RPMI7951 (cell line): ENCODE results near the genes HLA-F, TRIM40, PRR3 and DHX16.

- RAMPAGE, long total RNA, result start-site peak on the plus strand at chr6:29723386-29723458, 37 and 12 reads in 2 replicates
Measured at GRCh38 chr6:29722980-29723586, at the start of gene HLA-F. HLA-F (plus strand) TSS chr6:29723434.

DNA sequence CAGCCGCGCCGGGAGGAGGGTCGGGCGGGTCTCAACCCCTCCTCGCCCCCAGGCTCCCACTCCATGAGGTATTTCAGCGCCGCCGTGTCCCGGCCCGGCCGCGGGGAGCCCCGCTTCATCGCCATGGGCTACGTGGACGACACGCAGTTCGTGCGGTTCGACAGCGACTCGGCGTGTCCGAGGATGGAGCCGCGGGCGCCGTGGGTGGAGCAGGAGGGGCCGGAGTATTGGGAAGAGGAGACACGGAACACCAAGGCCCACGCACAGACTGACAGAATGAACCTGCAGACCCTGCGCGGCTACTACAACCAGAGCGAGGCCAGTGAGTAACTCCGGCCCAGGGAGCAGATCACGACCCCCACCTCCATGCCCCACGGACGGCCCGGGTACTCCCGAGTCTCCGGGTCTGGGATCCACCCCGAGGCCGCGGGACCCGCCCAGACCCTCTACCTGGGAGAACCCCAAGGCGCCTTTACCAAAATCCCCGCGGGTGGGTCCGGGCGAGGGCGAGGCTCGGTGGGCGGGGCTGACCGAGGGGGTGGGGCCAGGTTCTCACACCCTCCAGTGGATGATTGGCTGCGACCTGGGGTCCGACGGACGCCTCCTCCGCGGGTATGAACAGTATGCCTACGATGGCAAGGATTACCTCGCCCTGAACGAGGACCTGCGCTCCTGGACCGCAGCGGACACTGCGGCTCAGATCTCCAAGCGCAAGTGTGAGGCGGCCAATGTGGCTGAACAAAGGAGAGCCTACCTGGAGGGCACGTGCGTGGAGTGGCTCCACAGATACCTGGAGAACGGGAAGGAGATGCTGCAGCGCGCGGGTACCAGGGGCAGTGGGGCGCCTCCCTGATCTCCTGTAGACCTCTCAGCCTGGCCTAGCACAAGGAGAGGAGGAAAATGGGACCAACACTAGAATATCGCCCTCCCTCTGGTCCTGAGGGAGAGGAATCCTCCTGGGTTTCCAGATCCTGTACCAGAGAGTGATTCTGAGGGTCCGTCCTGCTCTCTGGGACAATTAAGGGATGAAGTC is 686 bp downstream of the HLA-G start:
- RAMPAGE, long total RNA, result no peak

DNA sequence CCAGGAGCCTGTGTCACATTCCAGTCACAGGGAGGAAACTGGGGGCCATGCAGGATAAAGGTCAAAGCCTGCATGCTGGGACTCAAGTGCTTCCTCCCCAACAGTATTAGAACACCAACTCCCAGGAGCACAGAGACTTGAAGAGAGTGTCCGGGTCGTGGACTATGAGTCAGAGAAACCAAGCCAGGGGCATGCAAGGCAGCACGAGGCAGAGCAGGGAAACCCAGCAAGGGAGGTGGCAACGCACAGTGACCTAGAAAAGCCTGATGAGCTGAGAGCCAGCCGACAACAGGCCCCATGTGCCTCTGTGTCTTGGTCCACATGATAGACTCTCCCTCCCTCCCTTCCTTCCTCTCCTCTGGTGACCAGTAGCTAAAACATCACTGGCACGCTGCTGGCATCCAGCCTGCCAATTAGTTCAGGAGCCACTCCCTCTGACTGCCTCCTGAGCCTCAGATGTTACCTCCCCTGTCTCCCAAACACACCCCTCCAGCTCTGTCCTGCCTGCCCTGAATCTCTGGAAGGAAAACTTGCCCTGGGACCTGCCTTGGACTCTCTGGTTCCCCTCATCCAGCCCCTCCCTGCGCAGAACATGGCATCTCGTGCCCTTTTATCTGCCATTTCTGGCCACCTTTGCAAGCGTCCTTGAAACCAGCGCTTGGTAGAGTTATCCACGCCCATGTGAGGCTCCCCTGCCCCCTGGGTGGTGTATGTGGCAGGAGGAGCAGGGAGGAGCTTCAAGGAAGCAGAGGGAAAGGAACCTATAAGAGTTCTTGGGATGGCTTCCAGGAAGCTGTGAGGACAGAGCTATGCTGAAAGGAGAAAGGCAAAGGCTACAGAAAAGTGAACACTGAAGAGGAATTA is 16.2 kb upstream of the RNF39 start:
- RAMPAGE, long total RNA, result no peak

GRCh38 chr6:30135673-30136353 is at the start of gene TRIM40:
TRIM40 (plus strand) TSS chr6:30136140.
- RAMPAGE, long total RNA, result no peak

- RAMPAGE, long total RNA, result no peak
Measured at GRCh38 chr6:30160763-30161146, 256 bp downstream of the TRIM10 start.

- RAMPAGE, long total RNA, result no peak
Measured at GRCh38 chr6:30185546-30186775, 22.6 kb downstream of the TRIM15 start.

- RAMPAGE, long total RNA, result no peak
Measured at GRCh38 chr6:30322225-30323120, 4.3 kb upstream of the TRIM39 start.

GRCh38 chr6:30491939-30493052 is 3.0 kb downstream of the HLA-E start:
- RAMPAGE, long total RNA, result no peak

DNA sequence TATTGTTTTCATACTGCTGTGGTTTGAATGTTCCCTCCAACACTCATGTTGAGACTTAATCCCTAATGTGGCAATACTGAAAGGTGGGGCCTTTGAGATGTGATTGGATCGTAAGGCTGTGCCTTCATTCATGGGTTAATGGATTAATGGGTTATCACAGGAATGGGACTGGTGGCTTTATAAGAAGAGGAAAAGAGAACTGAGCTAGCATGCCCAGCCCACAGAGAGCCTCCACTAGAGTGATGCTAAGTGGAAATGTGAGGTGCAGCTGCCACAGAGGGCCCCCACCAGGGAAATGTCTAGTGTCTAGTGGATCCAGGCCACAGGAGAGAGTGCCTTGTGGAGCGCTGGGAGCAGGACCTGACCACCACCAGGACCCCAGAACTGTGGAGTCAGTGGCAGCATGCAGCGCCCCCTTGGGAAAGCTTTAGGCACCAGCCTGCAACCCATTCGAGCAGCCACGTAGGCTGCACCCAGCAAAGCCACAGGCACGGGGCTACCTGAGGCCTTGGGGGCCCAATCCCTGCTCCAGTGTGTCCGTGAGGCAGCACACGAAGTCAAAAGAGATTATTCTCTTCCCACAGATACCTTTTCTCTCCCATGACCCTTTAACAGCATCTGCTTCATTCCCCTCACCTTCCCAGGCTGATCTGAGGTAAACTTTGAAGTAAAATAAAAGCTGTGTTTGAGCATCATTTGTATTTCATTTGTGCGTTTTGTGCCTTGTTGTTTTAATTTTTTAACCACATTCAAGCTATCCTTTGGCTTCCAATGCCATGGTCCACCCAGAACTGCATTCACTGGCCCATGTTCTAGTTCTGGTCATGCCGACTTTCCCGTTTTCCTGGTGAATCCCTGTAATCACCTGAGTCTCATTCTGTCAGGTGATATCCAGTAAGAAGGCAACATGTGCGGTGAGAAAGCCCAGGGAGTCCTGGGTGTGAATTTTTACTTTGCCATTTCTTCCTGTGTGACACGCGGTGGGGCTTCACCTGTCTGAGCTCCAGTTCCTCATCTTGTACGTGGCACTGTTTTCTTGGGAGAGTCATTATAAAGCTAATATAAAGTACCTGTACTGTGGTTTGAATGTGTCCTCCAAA is 4.5 kb downstream of the HLA-E start:
- RAMPAGE, long total RNA, result no peak

DNA sequence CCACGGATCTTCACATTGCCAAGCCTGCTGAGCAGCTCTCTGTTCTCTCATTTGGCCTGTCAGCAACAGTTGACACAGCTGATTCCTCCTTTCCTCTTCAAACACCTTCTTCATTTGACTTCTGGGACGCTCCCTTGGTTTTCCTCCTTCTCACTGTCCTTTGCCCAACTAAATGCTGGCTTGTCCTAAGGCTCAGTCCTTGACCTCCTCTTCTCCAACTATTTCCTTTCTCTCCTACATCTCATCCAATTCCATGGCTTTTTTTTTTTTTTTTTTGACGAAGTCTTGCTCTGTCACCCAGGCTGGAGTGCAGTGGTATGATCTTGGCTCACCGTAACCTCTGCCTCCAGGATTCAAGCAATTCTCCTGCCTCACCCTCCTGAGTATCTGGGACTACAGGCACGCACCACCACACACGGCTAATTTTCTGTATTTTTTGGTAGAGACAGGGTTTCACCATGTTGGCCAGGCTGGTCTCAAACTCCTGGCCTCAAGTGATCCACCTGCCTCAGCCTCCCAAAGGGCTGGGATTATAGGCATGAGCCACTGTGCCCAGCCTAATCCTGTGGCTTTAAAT is 6.6 kb downstream of the GNL1 start:
- RAMPAGE, long total RNA, result no peak

GRCh38 chr6:30557164-30558163 is at the start of gene PRR3:
PRR3 (plus strand) TSS chr6:30557295.
- RAMPAGE, long total RNA, result no peak

DNA sequence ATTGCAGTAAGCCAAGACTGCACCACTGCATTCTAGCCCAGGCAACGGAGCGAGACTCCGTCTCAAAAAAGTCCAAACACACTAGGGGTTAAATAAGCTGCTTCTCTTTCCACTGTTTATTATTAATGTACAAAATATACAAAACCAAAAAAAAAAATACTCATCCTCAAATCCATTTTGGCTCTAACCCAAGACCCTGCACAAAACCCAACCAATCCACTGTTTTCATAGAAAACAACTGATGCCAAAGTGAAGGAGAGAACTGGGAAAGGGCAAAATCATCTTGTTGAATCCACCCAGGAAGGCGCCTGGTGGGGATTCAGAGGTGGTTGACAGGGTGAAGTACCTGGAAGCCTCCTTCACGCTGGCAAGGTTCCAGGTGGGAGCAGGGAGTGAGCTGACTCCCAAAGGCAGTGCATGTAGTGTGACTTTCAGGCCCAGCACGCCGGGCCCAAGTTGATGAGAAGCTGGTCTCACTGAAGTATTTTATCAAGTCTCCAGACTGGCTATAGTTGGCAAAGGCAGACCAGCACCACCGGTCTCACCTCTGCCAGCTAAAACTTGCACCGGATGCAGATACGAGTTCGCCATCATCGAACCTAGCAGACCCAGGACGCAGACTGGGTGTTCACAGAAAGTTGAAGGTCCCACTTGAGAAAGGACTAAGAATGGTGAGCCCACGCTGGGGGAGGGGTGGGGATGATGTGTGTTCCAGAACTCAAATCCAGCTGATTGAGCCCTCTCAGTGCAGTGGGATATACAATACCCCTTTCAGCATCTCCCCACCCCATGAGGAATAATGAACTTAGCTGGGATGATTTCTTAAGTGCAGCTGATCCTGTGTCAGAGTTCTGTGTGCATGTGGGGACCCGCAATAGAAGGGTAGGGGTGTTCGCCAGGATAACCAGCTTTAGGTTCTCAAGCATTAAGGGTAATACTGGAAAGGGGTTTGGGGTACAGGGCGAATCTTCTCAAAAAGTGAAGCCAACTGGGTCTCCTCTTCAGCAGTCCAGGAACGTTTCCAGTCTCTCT is 16.4 kb downstream of the PPP1R10 start:
- RAMPAGE, long total RNA, result no peak

DNA sequence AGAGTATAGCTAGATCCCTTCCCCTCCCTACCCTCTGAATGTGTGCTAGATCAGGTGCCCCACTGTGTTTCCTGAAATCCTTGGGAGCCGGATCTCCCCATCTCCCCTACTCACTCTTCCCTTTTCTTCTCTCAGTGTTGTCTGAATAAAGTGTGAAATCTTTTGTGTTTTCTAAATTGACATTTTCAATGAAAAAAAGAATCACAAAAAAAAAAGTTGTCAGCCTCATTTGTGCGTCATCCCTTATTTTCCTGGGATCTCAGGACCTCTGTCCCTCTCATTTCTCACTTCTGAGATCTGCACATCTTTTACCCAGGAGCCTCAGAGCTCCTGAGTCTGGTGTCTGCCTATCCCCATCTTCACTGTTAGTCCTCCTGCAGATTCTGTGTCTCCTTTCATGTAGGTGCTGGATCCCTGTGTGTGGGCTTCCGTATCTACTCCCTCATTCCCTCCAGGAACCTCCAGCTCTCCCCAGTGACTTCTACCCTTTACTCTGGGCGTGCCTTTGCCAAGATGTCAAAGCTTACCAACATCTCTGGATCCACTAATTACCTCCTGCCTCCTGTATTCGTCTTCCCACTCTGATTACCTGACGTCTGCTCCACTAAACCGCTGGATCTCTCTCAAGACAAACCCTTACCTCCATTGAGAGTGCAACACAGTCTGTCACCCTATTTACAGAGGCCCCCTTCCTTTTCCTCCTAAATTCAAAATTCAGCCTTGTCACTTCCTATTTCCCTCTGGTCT is 2.3 kb upstream of the C6orf136 start:
- RAMPAGE, long total RNA, result no peak

DNA sequence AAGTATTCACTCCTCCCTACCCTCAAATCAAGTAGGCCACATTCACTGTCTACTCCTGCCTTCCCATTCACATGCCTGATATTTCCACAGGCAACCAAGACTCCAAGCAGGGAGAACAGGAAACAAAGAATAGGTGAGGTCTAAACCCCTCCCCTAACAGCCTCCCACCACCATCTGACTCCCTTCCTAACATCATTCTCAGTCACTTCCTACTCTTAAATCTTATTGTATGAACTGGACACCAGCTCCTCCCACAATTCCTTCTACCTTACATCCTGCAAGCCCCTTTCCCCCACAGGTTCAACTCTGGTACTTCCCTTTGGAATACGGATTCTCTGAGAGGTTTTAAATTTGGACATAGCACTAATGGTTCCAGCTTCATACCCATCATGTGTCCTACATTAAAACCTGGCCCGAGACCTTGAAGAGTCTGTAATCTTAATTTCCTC is 932 bp upstream of the C6orf136 start:
- RAMPAGE, long total RNA, result no peak

GRCh38 chr6:30670771-30671395 is 1.9 kb downstream of the DHX16 start:
- RAMPAGE, long total RNA, result no peak

DNA sequence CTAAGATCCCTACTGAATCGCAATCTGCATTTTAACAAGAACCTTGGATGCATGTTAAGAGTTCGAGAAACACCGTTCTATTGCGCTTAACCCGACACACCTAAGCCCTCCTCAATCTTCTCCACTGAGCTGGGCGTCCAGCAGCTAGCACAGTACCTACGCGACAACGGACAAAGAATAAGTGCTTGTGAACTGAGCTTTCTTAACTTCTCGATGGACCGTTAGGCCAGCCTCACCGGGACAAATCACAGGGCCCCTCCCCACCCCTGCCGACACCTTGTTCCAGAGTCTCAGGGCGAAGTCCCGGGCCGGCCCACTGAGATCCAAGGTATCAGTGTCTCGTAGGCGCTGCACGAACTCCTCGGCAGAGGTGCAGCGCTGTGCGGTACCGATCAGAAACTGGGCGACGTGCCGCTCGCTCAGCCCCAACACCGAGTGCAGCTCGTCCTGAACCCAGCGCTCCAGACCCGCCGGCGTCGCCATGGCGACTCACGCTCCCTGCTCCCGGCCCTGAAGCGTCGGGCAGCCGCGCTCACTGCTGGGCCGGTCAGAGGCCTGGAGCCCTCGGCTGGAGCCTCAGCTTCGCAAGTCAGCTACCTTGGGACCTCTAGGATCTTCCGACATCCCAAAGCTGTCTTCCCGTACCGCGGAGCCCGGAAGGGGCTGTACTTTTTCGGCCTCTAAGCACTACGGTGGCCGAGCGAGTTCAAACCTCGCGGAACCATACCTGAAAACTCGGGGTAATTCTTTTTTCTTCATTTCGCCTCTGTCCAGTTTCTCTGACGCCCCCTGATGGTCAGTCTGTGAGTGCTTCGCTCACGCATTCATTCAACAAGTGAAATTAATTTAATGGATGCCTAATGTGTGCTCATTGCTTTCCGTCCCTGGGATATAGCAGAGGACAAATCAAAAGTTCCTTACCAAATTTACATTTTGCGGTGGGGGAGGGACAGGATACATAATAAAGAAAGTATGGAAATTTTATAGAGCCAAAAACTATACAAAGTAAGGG is at the start of gene DHX16:
DHX16 (minus strand) TSS at position 648 of the 1,012 bp plus-strand sequence.
- RAMPAGE, long total RNA, result start-site peak on the minus strand centred at position 652 of the sequence, 32 bp wide, 359 and 121 reads in 2 replicates

- RAMPAGE, long total RNA, result no peak
Measured at GRCh38 chr6:30719178-30719676, 925 bp upstream of the TUBB start.

- RAMPAGE, long total RNA, result no peak
Measured at GRCh38 chr6:30834393-30835011, 49.8 kb upstream of the DDR1 start.

GRCh38 chr6:30845154-30845689 is 39.1 kb upstream of the DDR1 start:
- RAMPAGE, long total RNA, result no peak

GRCh38 chr6:30877306-30878214 is 6.8 kb upstream of the DDR1 start:
- RAMPAGE, long total RNA, result no peak